Colon Carcinoma Metastatic in the Lung (tissue), 2 donors: ENCODE results near the genes TSBP1, HLA-DMB and HLA-DOA.

- PRO-cap, 2 experiments, result no peak in any of the 2 experiments
Observed at GRCh38 chr6:32086444-32087033, 22.6 kb downstream of the TNXB start.

DNA sequence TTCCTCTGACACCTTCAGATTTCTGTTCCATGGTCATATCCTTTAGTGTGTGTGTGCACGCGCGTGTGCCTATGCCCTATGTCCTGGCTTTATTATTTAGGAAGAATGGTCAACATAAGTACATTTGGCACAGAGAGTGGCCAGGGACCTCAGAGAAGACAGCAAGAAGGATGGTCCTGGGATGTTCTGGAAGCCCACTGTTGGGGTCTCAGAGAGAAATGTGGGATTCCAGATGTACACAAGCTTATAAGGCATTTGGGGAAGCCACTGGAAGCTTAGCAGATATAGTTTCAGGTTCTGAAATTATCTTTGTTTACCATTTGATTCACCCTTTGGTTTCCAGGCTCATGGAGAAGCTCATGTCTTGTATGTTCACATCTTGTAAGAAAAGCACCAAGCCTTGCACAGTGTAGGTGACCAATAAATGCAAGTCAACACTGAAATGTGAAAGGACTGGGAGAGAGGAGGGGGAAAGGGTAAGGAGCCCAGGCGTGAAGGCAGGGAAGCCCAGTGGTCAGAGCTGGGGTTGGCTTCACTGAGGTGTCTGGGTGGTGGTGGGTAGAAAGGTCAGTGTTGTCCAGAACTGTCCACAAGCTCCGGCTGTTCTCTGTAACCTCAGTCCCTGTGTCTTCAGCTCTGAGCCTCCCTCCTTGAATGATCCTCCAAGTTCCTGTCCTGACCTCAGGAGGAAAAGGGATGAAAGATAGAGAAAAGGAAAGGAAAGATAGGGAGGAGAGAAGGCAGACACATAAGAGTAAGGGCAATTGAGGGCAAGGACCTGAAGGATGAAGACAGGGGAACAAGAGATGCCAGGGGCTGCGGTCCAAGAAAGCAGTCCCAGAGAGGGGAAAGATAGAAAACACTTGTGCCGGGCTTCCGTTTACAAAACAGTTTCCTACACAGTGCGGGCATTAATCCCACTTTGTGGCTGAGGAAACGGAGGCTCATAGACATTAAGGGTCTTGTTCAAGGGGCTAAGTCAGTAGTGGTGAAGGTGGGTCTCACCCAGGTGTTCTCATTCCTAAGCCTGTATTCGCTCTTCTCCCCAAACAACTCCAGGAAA lies 2.3 kb upstream of the TNXB start:
- PRO-cap, 2 experiments, result no peak in any of the 2 experiments

DNA sequence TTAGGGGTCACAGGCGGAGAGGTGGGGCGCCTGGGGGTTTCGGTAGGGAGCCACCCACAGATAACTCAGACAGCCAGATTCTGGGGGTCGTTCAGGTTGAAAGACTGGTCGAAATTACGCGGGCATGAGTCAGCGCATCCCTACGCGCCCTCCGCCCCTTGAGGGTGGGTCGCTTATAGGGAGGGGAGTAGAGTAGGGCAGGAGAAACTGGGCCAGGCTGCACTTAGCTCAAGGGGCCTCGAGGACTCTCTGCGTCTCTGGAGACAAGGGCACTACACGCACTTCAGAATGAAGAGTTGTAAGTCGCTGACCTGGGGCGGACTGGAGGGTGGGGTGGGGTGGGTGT lies 629 bp upstream of the PPT2 start:
- PRO-cap, 2 experiments, result no peak in any of the 2 experiments

DNA sequence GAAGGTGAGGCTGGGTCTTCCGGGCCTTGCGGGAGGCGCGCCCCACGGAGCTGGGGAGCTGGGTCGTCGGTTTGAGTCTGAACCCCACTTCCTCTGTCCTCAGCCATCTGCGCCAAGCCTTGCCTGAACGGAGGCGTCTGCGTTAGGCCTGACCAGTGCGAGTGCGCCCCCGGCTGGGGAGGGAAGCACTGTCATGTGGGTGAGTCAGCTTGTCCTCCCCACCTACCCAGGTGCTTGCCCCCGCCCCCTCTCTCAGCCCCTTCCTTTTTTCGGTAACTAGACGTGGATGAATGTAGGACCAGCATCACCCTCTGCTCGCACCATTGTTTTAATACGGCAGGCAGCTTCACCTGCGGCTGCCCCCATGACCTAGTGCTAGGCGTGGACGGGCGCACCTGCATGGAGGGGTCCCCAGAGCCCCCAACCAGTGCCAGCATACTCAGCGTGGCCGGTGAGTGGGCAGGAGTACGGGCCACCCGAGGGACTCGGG lies 2.5 kb downstream of the EGFL8 start:
- PRO-cap, 2 experiments, result no peak in any of the 2 experiments

GRCh38 chr6:32222747-32223685 lies 851 bp downstream of the NOTCH4 start:
- PRO-cap, 2 experiments, result no peak in any of the 2 experiments

DNA sequence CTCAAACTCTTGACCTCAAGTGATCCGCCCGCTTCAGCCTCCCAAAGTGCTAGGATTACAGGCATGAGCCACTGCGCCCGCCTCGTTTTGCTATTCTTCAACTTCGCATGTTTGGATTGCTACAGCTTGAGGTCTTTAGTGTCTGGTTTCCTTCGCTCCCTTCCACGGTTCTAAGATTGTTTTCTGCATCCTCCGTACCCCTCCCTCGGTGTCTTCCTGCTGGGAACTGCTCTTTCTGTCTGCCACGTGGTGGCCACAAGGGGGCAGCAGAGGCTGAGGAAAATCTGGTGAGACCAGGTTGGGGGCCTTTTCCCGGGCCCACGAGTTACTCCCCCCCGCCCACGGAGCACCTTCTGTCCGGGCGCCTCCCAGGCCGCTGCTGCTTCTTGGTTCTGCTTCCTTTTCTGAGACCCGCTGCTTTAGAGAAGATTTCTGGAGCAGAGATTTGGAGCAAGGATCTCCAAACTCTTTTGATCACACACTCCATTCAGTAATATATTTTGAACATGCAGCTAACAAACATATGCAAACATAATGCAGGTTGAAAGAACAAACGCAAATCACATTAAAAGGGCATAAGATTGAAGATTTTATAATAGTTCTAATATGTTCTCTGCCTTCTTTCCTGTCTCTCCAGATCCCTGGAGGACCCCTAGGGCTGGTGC lies 21.1 kb upstream of the NOTCH4 start:
- PRO-cap, 2 experiments, result no peak in any of the 2 experiments

- PRO-cap, 2 experiments, result no peak in any of the 2 experiments
Observed at GRCh38 chr6:32371743-32372142, at the start of gene TSBP1. Gene TSBP1, minus strand, starts transcription at chr6:32371903.

DNA sequence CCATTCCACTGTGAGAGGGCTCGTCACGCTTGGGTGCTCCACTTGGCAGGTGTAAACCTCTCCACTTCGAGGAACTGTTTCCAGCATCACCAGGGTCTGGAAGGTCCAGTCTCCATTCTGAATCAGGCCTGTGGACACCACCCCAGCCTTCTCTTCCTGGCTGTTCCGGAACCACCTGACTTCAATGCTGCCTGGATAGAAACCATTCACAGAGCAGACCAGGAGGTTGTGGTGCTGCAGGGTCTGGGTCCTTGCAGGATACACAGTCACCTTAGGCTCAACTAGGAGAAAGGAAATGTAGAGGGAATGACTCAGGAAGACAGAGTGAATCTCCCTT lies 10.7 kb downstream of the HLA-DRB5 start:
- PRO-cap, 2 experiments, result no peak in any of the 2 experiments

- PRO-cap, 2 experiments, result no peak in any of the 2 experiments
Observed at GRCh38 chr6:32551397-32551933, 21.4 kb upstream of the HLA-DRB5 start.

DNA sequence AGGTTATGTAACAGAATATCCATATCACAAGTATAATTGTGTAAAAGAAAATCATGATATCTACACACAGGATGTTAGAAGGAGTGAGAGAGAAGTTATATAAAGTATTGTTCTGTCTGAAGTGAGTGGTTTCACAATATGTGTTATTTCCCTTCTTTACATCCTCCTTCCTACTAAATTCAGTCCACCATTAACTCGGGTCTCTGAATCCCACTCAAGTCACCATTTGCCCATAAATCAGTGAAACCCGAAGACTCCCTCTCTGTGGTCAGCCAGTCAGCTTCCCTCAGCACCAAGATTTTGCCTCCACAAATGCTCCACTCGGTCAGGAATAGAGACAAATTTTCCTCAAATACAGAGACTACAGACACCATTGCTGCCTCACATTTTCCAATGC lies 740 bp downstream of the HLA-DQB1 start:
- PRO-cap, 2 experiments, result no peak in any of the 2 experiments

DNA sequence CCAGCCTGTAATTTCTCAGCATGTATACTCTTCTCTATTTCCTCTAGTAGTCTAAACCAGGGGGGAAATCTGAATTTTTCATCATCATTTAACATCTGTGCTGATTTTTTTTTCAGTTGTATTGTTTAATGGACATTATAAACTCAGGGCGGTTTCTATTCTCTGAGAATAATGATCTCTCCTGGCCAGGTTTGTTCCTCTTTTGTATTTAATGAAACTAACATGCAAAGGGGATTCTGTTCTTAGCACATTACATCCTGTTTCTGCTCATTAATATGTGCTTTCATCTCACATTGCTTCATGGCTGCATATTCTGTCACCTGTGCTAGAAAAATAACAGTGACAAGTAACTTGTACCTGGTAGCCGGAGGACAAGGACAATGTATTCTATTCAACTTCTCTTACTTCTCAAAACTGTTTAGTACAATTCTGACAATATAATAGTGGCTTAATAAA lies 819 bp downstream of the HLA-DOB start:
- PRO-cap, 2 experiments, result no peak in any of the 2 experiments

DNA sequence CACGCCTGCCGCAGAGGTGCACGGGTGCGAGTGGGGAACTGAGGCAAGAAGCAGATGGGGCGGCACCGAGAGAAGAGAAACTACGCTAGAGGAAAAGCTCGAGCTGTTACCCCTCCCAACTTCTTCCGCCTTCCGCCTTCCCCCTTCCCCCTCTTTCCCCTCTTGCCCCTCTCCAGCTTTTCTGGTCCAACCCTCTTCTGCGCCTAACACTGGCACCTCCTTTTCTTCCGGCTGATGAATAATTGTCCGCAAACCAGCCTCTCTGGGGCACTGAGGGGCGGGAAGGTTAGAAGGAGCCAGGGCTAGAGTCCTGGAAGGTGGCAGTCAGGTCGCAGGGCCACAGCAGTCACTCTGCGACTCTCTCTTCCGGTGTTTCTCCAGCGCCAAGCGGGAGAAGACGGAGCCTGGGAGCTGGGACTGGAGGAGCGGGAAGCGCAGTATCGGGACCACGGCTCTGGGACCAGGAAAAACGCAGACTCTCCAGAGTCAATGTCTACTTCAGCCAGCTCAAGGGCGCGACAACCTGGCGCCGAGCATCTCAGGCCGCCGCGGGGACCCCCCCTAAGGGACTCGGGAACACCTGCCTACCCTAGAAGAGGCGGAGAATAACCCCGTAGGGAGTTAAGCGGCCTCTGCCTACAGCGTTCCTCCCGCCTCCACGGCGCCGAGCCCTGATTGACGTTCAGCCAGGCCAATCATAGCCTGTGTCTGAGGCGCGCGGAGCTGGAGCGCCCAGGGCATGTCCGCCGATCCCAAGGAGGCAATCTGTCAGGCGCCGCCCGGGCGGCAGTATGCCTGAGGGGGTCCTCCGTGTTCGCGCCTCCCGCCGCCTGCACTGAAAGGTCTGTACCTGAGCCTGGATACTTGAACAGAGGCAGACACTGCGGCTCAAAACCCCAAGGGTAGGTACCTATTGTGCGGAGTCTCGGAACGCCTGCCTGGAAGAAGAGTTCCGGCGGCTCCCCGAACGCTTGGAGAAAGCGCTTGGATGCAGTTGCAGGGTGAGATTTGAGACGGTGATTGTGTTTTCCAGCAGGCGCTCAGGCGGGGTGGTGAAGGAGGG lies 40.4 kb downstream of the PSMB9 start:
- PRO-cap, 2 experiments, result peak in 2 of 2 experiments; most common plus-strand start position 289 of the sequence (in 1); most common minus-strand start position 82 of the sequence (in 1)

GRCh38 chr6:32936090-32936951 lies 4.5 kb downstream of the HLA-DMB start:
- PRO-cap, 2 experiments, result no peak in any of the 2 experiments

- PRO-cap, 2 experiments, result peak in 2 of 2 experiments; most common plus-strand start chr6:32941170 (in 1); most common minus-strand start chr6:32941025 (in 2)
Observed at GRCh38 chr6:32940660-32941454, at the start of gene HLA-DMB. Gene HLA-DMB, minus strand, starts transcription at chr6:32941028.

GRCh38 chr6:32969657-32970096 lies 1.3 kb downstream of the BRD2 start:
- PRO-cap, 2 experiments, result peak in 2 of 2 experiments; most common plus-strand start chr6:32969998 (in 1); most common minus-strand start chr6:32969881 (in 1)

GRCh38 chr6:33009065-33009918 lies at the start of gene HLA-DOA:
Gene HLA-DOA, minus strand, starts transcription at chr6:33009591.
- PRO-cap, 2 experiments, result peak in 2 of 2 experiments; most common plus-strand start chr6:33009763 (in 1); most common minus-strand start chr6:33009602 (in 2)

DNA sequence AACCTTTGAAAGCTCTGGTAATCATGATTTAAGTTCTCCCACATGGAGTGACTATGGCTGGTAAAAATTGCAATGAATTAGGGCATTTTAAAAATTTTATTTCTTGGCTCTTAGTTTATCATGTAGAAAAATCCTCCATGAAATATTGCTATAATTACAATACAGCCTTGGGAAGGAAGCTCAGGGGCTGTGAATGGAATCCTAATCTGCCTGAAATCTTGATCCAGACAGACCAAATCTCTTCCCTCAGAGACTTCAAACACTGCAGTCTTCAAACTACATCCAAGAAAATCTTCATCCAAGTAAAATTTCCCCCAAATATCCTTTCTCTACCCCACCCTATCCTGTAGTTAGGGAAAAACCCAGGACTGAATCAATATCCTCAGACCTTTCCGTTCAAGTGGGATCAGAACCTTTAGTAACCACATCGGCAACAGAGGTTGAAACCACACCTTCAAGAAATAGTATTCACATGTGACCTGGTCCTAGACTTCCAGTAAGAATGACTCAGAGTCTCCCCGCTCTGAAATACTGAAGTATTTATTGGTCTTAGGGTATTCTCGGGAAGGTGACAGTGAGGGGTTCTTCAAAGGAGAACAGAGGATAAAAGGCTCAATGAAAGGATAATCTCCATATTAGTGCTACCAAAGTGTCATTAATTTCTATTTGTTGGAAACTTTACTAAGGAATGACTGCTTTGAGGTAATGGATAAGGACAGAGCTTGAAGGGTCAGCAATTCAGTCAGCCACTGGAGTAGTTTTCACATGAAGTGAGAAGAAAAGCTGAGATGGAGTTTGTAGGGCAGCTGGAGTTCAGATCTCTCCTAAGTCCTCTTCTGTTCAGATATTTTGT lies 11.1 kb upstream of the HLA-DPB1 start:
- PRO-cap, 2 experiments, result no peak in any of the 2 experiments

- PRO-cap, 2 experiments, result peak in 2 of 2 experiments; most common plus-strand start chr6:33112457 (in 2)
Observed at GRCh38 chr6:33112231-33112656, 36.5 kb downstream of the HLA-DPB1 start.

DNA sequence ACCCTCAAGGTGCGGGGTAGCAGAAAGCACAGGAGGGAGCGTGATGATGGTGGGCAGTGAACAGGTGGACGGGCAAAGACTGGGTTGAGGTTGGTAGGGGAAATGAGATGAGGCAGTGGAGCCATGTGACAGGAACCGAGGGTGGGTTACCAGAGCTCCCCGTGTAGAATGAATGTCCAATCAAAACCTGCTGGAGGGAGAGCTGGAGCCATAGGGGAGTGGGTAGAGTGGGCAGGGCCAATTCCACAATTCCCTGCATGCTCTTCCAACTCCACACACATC lies 38.0 kb downstream of the HLA-DPB1 start:
- PRO-cap, 2 experiments, result no peak in any of the 2 experiments

GRCh38 chr6:33116870-33117173 lies 41.0 kb downstream of the HLA-DPB1 start:
- PRO-cap, 2 experiments, result no peak in any of the 2 experiments